ENCODE data around the genes ZNF860 and CMTM7.

GRCh38 chr3:31165389-31165663 lies 270.9 kb upstream of the GADL1 start:
- PRO-cap: no peak

GRCh38 chr3:31535887-31536354 lies 3.2 kb downstream of the STT3B start:
- PRO-cap: no peak

DNA sequence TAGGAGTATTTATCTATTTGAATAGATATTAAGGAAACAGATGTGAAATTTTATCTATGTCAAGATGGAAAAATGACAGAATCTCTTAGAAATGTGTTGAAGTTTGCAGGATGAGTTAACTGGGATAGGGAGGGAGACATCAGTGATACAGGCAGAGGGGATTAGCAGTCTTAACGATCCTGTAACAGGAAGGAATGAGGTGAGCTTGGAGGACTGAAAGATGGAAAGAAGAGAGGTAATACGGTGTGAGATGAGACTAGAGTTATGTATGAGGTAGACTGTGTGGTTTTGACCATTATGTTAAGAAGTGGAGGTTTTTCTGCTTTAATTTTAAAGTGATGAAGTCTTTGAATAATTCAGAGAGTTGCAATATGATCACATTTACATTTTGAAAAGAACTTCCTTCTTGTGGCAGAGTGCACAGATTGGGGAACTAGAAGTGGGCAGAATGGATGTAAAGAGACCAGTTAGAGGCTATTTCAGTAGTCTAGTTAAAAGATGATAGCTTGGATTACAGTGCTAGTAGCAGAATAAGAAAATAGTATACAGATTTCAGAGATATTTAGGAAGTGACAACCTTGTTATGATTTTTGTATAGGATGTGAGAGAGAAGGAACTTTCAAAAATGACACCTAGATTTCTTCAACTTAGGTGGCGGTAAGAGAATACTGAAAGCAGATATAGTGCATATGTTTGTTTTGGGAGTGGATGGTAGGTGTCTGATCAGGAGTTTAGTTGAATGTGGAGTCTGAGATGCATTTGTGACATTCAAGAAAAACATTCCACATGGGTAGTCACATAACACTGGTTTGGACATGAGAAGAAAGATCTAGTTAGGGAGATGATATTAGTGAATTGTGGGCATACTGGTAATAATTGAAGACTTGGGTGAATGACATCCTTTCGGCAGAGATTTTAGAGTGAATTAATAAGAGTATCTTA lies 40.5 kb downstream of the STT3B start:
- PRO-cap: no peak

DNA sequence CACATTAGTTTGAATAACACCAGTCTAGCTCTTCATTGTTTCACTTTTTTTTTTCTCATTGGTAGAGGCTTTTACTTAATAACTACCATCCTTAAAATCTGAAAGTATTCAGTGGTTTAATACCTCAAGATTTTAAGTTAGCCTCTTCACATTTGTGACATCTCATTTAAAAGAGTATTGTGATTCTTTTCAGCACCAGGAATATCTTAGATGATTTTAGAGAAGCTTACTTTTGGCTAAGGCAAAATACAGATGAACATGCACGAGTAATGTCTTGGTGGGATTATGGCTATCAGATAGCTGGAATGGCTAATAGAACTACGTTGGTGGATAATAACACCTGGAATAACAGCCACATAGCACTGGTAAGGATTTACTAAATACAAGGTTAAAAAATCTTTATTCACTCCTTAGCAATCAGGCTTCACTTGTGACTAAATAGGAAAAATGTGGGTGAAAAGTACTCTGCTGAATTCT lies 92.0 kb downstream of the STT3B start:
- PRO-cap: no peak

DNA sequence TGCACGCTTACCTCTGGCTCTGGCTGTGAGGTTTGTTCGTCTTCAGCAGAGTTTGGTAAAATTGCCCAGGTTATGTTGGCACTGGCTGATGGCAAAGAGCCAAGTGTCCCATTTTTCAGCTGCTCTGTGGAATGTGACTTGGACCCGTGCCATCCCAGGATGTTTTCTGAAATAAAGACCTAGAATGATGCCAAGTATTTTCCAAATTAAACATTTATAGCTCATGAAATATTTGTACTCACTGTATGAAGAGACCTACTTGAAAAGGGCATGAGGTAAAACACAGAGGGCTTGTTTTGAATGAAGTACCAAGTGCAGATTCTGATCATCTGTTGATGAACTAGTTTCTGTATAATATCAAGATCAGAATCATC lies 200.5 kb downstream of the STT3B start:
- PRO-cap: no peak

- PRO-cap: no peak
Observed at GRCh38 chr3:31957137-31957619, 23.9 kb downstream of the OSBPL10 start.

DNA sequence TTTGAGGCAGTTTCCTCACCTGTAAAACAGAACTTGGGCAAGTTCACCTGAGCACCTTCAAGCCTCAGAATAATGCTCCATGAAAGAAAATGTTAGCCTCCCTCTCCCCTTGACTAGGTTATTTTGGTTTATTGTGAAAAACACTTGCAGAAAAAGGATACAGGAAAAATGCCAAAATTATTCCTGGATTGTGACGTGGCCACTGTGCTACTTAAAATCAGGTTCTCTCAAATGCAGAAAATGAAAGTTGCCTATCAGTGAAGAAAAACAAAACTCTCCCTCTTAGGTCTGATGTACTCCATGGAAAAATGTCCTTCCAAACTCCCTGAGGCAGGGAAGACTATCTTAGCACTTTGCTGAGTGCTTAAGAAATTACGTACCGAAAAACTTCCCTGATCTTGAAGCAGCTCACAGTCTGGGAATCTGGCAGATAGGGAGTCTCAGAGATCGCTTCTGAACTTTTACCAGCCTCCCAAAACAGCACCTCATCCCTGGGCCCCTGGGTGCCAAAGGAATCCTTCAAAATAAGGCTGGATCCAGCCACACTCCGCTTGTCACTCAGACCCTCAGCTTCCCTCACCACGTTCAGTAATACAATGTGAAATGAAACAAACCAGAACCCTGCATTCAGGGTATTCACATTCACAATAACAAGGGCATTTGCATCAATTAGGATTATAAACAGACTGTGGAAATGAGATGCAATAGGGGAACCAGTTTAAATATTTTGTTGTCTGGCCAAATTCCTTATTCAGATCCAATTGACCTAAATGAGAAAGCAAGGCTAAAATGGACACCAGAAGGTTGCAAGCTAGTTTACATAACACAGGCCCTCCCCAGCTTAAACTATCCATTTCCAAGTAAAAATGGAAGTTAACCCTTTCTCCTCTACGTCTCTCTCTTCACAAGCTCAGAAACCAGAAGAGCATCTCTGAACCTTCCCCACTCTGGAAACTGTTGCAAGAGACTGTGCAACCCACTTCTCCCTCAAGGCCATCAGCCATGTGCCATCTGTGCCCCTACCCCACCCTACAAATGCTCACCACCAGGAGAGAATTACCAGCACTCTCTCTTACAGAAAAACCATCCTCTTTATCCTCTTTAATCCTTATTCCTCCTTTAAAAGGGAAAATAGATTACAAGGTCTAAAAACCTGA lies 20.9 kb downstream of the OSBPL10 start:
- PRO-cap: no peak

- PRO-cap: no peak
Observed at GRCh38 chr3:31960944-31961648, 20.0 kb downstream of the OSBPL10 start.

- PRO-cap: bidirectional peak, plus-strand start at chr3:31981341, minus-strand start at chr3:31981300; bidirectional peak, plus-strand start at chr3:31981443, minus-strand start at chr3:31981664
Observed at GRCh38 chr3:31981122-31982063, at the start of gene ZNF860. Gene ZNF860 (plus strand): TSS chr3:31981750.

GRCh38 chr3:32152219-32152971 lies 46.0 kb downstream of the GPD1L start:
- PRO-cap: no peak

DNA sequence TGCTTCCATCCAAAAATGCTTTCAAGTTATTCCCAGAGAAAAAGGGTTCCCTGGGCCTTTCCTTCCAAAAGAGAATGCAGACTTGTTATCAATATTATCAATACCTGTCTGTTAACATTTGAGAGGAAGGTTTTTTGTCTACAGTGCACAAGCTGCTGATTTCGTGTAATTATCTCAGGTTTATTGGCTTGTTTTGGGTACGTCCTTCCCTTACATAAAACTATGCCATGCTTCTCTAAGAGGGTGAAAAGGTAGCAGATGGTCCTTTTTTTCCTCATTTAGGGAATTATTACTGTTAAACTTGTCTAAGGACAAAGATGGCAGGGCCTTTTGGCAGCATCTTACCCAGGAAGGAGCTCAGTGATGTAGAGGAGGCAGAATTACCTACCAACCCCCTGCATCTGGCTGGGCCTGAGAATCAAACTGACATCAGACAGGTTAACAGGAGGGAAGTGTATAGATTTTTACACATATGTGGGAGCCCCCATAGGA lies 67.3 kb upstream of the CMTM7 start:
- PRO-cap: no peak

- PRO-cap: bidirectional peak, plus-strand start at chr3:32391853, minus-strand start at chr3:32391755
Observed at GRCh38 chr3:32391234-32391961, at the start of gene CMTM7. Gene CMTM7 (plus strand): TSS chr3:32391853.

DNA sequence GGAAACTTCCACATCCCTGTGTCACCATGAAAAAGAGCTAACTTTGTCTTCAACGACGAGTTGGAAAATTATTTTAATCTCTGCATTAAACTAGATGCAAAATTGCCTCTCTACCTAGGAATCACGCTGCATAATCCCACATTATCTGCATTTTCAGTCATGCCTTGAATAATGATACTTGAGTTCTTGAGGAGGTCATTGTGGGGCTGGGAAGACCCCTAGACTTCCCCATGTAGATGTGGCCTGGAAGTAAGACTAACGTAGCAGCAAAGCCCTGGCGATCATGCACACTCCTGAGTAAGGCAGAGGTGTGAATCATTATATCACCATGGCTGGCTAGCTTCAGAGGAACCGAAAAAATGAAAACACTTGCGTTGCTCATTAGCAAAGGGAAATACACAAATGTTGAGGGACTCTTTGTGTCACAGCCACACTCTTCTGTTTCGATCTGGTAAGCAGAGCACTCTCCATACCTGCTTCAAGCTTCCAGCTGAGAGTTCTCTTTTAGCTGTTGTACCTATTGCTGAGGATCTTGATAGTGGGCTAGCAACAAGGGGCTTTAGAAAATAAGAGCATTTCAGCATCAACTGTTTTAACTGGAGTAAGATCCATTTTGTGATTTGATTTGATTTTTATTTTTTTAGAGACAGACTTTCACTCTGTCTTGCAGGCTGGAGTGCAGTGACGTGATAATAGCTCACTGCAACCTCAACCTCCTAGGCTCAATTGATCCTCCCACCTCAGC lies 47.3 kb downstream of the CMTM7 start:
- PRO-cap: no peak

DNA sequence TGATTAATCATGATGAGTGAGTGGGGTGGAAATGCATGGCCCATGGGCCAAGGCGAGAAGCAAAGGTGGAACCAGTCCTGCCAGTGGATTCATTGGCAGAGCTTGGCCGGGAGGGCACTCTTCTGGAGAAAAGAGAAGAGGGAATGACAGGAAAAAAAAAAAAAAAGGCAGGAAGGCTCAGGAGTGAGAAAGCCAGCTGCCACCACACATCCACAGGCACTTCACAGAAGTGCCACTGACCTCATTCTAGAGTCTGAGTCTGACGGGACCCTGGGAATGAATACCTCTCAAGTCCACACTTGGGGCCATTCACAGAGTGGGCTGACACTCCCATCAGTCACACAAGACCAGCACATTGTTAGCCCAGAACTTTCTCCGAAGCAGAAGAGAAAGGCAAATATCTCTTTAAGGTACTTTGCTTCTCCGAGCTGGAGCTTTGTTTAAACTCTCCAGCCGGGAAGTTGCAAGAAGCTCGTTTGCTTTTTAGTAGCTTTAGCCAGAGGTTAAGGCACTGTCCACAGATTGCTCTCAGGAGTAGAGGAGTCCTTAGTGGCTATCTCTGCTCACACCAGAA lies 53.9 kb downstream of the CMTM6 start:
- PRO-cap: no peak

DNA sequence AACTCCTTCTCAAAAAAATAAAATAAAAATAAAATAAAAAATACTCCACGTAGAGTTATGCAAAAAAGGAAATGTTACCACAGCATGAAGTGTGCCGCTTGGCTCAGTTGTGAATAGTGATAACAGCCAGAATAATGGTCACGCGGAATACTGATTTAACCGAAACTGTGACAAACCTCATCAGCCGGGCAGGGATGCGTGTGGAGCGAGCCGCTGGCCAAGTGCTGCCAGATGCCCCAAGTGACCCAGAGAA lies 35.4 kb downstream of the CMTM6 start:
- PRO-cap: no peak

- PRO-cap: unidirectional peak, plus-strand start at chr3:32484695
Observed at GRCh38 chr3:32484306-32485034, 18.2 kb downstream of the CMTM6 start.

GRCh38 chr3:32673680-32674329 lies 11.2 kb upstream of the CNOT10 start:
- PRO-cap: no peak

- PRO-cap: no peak
Observed at GRCh38 chr3:32800391-32800883, 17.4 kb upstream of the TRIM71 start.

GRCh38 chr3:32952521-32953248 lies 1.2 kb downstream of the CCR4 start:
- PRO-cap: no peak

DNA sequence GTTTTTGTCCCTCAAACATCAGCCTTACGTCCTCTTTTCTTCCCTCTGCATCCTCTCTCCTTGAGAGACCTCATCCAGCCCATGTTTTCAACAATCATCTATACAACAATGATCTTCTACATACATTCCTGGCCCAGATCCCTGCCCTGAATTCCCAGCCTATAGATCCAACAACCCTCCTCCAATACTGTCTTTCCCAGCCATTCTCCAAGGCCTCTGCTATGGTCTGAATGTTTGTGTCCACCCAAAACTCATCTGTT lies 60.6 kb downstream of the CCR4 start:
- PRO-cap: no peak

All from rectum (tissue), 1 donor.